Thoracic aorta (tissue), 1 donor: ENCODE results near the genes GADD45A and DIRAS3.

- RAMPAGE, long total RNA, result no peak
Observed at GRCh38 chr1:66353093-66353928, 180.6 kb upstream of the SGIP1 start.

GRCh38 chr1:66401938-66402764 lies 131.8 kb upstream of the SGIP1 start:
- RAMPAGE, long total RNA, result no peak

DNA sequence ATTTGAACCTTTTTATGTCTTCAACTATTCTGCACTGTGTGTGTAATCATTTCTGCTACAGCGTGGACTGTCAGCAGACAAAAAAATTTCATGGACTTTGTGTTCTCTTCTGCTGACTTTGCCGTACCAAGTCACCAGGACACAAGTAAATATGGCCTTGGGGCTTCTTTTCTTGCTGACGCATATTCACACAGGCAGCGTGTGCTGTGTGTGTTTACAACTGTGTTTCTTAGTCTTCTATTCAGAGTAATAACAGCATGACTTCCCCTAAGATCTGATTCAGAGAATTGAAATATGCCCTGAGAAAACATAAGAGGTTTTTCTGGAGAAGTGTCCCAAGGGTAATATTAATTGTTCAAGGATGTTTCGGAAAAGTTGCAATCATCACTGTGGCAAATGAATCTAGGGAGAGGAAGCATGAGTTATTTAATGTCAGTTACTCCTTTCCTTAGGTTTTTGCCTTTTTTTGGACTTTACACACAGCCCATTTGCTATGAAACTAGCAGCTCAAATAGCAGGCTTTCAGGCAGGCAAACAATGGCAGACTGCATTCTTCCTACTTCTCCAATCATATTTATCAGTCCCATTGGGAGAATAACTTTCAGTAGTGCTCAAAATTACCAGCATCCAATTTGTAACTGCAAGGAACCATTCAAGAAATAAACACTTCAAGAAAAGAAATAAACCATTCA lies 47.0 kb upstream of the DYNLT5 start:
- RAMPAGE, long total RNA, result no peak

GRCh38 chr1:66758025-66758748 lies 5.9 kb downstream of the DYNLT5 start:
- RAMPAGE, long total RNA, result no peak

DNA sequence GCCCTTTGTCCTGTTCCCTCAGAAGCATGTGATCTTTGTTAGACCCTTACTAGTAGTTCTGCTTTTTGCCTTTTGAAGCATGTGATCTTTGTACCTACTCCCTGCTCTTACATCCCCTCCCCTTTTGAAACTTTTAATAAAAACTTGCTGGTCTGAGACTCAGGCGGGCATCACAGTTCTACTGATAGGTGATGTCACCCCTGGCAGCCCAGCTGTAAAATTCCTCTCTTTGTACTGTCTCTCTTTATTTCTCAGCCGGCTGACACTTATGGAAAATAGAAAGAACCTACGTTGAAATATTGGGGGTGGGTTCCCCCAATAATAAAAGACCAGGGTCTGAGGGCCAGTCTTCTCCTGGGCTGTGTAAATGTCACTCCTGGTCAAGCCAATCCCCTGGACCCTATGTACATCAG lies 83.9 kb upstream of the SERBP1 start:
- RAMPAGE, long total RNA, result no peak

DNA sequence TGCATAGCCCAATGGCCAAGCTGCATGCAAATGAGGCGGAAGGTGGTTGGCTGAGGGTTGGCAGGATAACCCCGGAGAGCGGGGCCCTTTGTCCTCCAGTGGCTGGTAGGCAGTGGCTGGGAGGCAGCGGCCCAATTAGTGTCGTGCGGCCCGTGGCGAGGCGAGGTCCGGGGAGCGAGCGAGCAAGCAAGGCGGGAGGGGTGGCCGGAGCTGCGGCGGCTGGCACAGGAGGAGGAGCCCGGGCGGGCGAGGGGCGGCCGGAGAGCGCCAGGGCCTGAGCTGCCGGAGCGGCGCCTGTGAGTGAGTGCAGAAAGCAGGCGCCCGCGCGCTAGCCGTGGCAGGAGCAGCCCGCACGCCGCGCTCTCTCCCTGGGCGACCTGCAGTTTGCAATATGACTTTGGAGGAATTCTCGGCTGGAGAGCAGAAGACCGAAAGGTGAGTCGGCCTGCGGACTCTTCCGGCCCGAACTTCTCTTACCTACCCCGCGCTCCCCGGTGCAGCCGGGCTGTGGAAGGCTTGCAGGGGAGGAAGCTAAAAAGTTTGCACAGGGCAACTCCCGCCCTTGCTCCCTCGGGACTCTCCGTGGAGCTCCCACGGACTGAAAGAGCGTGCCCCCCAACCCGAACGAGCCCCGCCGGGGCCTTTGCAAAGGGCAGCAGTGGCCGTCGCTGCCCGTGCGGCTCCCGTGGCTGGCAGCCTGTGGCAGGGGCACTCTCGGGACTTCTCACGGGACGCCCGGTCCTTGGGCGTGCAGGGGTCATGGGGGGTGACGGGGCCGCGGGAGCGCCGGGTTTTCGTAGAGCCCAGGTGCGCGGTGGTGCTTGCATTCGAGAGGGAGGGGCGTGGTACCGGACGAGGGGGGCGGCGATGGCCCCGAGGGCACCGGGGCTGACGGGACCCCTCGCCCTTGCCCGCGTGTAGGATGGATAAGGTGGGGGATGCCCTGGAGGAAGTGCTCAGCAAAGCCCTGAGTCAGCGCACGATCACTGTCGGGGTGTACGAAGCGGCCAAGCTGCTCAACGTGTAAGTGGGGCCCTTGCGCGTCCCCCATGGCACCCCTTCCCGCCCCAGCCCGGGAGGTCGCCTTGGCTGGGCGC lies at the start of gene GADD45A:
GADD45A (plus strand) TSS at position 98 of the 1,097 bp plus-strand sequence.
- RAMPAGE, long total RNA, result start-site peak on the plus strand centred at position 88 of the sequence, 56 bp wide, 37 reads; start-site peak on the plus strand centred at position 304 of the sequence, 11 bp wide, 48 reads

- RAMPAGE, long total RNA, result no peak
Observed at GRCh38 chr1:67688699-67688821, 3.6 kb downstream of the GADD45A start.

DNA sequence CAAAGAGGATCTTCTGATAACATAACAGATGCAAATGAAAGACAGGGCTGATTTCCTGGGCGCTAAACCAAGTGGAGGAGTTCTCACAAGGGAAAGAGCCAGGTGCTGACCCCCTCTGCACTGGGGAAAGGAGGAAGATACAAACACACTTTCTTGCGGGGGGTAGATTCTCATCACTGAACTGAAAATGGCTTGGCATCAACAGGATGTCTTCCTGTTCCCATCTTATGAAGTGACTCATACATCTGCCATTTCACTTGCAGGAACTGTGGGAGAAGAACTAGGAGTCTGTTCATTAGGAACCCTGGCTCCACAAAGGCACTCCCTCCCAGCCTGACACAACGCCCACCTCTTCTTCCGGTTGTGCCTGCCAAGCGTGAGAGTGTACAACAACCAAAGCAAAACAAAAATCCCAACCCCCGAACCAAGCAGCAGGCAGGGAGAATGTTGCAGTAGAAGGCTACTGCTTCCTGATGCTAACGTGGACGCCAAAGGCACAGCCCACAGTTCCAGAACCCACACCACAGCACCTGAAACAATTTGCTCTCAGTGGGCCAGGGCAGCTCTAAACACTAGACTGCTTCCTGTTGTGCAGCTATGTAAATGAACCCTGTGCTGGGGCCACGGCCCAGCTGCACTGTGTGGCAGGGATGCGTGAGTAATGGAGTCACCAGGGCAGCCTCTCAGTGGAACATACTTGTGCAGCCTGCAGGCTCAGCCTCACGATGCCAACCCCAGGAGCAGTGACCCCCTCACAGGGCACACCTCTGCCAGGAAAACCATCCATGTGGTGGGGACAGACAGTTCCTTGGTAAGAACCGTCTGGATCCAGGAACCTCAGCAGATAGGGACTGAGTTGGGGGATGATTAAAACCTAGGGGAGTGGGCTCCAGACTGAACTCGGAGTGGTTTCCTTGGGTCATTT lies 51.2 kb downstream of the GADD45A start:
- RAMPAGE, long total RNA, result no peak

GRCh38 chr1:68049773-68050901 lies at the start of gene DIRAS3:
Gene DIRAS3 (minus strand): TSS chr1:68050627.
- RAMPAGE, long total RNA, result no peak

DNA sequence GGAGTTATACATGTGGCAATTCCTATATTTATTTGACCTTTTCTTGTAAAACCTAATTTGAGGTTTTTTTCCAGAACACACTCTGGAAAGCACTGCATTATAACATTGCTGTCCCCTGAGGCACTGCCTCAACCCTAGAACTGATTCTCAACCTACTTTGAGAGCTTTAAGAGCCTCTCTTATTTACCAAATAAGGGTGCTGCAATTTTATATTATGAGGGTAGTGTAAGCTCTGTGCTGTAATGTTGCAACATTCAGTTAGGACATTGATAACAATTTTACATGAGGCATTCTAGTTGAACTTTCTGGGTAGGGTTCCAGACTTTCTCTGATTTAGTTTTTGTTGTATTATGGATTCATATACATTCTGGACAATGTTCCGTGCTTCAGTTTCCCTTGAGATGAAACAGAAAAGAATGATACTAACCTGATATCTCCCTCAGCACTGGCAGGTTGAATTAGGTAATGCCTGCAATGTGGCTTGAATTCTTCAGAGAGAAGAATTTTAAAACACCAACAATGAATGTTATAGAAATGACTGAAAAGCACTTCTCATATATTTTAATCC lies 302.3 kb upstream of the DEPDC1 start:
- RAMPAGE, long total RNA, result no peak

DNA sequence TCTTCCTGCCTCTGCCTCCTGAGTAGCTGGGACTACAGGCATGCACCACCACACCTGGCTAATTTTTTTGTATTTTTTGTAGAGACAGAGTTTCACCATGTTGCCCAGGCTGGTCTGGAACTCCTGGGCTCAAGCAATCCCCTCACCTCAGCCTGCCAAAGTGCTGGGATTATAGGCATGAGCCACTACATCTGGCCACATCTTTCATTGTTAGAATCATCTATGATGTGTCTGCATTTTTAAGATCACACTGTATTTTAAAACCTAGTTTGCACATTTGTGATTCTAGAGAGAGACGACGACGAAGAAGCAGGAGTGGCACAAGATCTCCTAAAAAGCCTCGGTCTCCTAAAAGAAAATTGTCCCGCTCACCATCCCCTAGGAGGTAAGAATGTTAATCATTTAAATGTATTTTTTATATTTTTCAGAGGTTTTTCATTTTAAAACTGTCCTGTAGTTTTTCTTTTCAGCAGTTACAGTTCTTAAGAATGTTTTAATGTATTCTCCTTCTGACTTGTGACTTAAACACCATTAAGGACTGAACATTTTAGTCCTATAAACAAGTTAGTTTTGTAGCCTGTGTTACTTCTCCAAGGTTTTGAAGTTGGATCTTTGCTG lies 28.6 kb downstream of the SRSF11 start:
- RAMPAGE, long total RNA, result no peak

DNA sequence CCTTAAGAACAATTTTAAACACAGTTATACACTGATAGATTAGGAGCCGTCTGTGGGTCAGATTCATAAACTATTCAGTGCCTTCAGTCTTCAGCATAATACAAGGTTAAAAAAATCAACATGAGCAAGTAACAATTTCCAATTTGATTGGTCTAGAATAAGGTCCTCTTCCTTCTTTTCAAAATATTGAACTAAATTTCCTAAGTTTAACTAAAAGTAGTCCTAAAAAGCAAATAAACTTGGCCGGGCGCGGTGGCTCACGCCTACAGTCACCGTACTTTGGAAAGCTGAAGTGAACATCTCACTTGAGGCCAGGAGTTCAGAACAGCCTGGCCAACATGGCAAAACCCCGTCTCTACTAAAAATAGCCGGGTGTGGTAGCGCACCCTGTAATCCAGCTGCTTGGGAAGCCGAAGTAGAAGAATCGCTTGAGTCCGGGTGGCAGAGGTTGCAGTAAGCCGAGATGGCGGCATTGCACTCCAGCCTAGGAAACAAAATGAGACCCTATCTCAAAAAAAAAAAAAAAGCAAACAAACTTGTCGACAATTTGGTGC lies 15.7 kb downstream of the ANKRD13C start:
- RAMPAGE, long total RNA, result no peak

DNA sequence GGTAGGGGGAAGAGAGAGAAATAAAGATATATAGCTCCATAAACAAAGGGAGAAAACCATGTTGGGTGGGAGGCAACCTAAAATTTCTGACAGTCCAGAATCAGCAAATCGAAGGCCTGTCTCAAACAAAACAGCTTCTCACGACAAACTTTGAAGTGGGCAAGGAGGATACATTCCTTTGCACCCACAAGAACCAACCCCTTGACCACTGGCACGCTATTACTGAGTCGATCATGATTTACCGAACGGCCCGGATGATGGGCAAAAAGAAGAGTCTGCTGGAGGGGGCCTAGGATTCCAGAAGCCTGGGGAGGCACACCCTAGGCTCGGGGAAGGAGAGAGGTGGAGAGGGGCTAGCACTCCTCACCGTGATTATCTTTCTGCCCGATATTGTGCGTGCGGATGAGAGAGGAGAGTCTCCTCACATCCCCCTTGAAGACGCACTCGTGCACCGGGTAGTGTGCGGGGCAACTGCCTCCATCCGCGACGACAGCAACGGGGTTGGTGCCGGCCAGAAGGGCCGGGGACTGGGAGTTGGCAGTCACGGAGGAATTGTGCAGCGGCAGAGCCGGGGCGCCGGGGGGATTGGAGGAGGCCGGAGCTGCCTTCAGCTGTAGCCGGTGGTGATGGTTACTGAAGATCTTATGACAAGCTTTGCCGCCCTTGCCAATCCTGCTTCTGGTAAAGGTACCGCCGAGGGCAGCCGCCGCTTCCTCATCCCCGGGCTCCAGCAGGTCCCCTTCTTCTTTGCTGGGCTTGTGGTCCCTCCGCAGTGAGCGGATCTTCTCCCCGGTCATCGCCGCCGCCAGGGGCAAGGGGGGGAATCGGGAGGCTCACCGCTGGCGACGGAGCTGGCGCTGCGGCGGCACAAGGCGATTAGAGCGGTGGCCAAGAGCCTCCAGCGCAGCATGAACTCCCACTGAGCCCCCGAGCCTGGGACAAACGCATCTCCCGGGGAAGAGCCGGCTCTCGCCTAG lies 622 bp downstream of the ANKRD13C start:
- RAMPAGE, long total RNA, result no peak

DNA sequence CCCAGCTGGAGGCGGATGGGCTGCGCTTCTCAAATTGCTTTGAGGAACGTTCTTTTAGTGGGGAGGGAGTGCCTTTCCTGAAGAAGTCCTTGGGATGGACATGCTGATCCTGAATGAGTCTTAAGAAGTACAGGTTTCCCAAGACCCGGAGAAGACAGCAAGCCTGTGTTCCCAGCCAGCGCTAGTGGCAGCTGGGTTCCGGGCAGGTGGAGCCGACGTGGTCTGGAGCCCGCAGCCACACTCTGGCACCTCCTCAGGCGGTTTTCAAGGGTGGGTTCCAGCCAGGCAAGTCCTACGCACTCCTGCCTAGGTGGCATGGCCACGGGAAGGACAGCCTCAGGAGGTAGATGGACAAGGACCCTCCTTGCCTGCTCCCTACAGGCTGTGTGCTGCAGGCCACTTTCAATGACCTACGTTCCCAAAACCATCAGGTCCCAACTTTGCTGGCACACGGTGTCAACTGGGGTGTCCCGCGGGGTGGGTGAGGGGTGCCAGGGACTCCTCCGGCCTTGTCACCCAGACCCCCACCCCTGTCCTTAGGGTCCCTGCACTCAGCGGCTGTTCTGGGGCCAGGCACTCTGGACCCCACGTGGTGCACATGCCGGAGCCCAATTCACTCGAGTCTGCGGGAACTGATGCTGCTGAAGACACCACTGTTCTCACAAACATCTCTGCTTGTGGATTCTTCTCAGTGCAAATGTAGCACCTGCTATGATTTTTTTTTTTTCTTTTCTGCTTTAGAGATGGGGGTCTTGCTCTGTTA lies 6.7 kb upstream of the PTGER3 start:
- RAMPAGE, long total RNA, result no peak

DNA sequence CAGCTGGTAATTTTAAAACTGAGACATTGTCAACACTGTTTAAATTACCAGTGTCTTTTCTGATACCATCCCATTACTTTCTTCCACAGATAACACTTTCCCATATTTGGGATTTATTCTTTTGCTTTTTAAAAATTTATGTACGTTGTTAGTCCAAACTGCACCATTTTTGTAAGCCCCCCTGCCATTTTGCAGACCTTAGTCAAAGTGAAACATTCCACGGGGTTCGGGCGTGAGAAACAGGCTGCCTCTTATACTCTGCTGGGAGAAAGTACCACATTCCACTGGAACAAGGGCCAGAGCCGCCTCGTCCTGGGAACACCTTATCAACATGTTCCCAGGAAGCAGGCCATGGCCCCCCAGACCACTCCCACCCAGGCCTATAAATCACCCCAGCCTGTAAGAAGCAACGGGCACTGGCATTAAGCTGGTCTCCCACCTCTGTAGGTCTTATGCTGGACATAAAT lies 770 bp upstream of the ZRANB2 start:
- RAMPAGE, long total RNA, result no peak

- RAMPAGE, long total RNA, result no peak
Observed at GRCh38 chr1:71193084-71193505, 112.3 kb upstream of the ZRANB2 start.

GRCh38 chr1:72283551-72284361 lies 1.4 kb upstream of the NEGR1 start:
- RAMPAGE, long total RNA, result no peak

DNA sequence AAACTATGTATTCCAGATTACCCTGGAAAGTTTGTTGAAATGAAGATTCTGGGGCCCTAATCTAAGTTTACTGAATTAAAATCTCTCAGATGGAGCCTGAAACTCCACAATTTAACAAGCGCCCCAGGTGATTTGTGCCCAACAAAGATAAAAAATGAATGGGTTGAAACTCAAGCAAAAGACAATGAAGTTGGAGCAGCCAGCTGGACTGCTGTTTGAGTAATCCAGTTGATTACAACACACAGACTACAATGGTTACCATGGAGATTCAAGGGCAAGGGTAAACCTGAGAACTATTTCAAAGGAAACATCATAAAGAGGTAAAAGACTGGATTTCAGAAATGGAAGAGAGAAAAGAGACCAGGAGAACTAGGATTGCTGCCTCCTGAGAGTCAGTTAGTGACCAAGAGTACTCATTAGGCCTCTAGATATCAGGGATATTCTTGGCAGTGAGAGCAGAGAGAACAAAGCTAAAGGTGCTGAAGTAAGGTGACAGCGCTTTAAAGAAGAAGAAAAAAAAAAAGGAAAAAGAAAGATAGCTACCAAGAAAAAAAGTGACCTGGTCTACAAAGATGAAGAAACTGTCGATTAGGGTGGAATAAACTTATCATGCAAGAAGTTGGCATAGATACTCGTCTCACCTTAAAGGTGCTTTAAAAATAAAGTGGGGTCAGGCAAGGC lies 44.5 kb downstream of the LRRC53 start:
- RAMPAGE, long total RNA, result no peak

- RAMPAGE, long total RNA, result no peak
Observed at GRCh38 chr1:75588993-75589196, 22.0 kb downstream of the SLC44A5 start.

- RAMPAGE, long total RNA, result no peak
Observed at GRCh38 chr1:75677848-75678579, 46.5 kb upstream of the ACADM start.